Monocyte (primary cell): ENCODE measurements around a stretch of chr2.

DNA sequence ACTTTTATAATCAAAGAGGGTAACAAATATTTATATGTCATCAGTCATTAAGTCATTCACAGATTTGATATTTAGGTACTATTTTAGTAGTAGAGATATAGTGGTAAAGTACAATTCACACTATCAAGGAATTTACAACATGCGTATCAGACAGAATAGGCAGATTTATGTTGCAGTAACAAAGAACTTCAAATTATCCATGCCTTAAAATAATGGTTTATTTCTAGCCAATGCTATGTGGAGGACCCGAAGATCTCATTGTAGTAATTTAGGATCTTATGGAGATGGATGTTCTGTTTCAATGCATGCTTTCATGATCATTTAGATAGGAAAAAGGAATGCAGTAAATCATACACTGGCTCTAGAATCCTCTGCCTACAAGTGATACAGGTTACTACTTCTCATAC lies 979.9 kb downstream of the LRP1B start:
- PRO-cap, 2 experiments, result no peak in any of the 2 experiments

GRCh38 chr2:143247044-143247453 lies 117.8 kb downstream of the ARHGAP15 start:
- PRO-cap, 2 experiments, result no peak in any of the 2 experiments

- PRO-cap, 2 experiments, result no peak in any of the 2 experiments
Observed at GRCh38 chr2:143793657-143793929, 538.7 kb downstream of the GTDC1 start.

- PRO-cap, 2 experiments, result no peak in any of the 2 experiments
Observed at GRCh38 chr2:143845085-143845479, 487.2 kb downstream of the GTDC1 start.

DNA sequence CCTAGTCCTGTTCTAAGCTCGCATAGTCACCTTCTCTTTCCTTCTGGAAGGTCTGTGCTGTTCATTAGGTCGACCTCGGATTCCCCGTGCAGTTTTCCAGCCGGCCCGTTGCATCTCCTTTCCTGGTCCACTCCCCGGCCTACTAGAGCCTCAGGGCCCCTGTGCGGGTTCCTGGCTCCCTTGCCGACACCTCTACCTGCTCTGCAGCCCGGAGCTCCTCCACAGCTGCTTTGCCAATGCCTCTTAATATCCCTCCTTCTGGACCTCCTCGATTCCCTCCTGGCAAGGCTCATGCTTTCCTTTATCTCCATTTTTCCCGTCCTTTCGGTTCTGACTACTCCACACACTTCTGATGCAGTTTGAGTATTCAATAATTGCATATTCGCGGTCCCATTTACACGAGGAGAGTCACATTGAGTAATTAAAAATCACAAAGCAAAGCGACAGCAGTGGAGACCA lies 565 bp upstream of the GTDC1 start:
- PRO-cap, 2 experiments, result no peak in any of the 2 experiments

- PRO-cap, 2 experiments, result no peak in any of the 2 experiments
Observed at GRCh38 chr2:144451987-144453000, 67.6 kb downstream of the ZEB2 start.

GRCh38 chr2:144468147-144469102 lies 51.5 kb downstream of the ZEB2 start:
- PRO-cap, 2 experiments, result peak in 2 of 2 experiments; most common minus-strand start chr2:144468305 (in 1)

GRCh38 chr2:144481988-144482223 lies 38.0 kb downstream of the ZEB2 start:
- PRO-cap, 2 experiments, result peak in 1 of 2 experiments; most common minus-strand start chr2:144482124 (in 1)

- PRO-cap, 2 experiments, result peak in 2 of 2 experiments; most common minus-strand start chr2:144490759 (in 1)
Observed at GRCh38 chr2:144490564-144491716, 29.0 kb downstream of the ZEB2 start.

DNA sequence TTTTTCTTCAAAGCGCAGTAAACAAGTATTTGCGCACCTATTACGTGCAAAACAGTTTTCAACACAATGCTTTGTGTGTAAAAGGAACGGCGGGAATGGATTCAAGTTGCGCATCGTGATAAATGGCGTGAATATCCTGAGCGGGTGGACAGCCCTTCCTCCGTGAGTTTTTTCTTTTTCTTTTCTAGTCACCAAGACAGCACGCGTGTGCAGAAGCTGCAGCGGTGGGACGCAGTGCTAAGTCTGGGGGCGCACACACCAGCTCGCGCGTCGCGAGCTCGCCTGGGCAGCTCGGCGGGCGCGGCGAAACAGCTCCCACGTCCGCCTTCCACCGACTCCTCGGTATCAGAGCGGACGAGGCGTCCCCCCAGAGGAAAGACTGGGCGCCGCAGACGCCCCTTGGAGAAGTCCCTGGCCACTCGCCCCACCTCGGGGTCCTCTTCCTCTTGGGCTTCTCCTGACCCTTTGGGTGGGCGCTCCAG lies 1.2 kb upstream of the ACVR2A start:
- PRO-cap, 2 experiments, result no peak in any of the 2 experiments

DNA sequence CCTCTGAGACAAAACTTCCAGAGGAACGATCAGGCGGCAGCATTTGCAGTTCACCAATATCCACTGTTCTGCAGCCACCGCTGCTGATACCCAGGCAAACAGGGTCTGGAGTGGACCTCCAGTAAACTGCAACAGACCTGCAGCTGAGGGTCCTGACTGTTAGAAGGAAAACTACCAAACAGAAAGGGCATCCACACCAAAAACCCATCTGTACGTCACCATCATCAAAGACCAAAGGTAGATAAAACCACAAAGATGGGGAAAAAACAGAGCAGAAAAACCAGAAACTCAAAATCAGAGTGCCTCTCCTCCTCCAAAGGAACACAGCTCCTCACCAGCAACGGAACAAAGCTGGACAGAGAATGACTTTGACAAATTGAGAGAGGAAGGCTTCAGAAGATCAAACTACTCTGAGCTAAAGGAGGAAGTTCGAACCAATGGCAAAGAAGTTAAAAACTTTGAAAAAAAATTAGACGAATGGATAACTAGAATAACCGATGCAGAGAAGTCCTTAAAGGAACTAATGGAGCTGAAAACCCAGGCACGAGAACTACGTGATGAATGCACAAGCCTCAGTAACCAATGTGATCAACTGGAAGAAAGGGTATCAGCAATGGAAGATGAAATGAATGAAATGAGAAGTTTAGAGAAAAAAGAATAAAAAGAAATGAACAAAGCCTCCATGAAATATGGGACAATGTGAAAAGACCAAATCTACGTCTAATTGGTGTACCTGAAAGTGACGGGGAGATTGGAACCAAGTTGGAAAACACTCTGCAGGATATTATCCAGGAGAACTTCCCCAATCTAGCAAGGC lies 263.6 kb upstream of the EPC2 start:
- PRO-cap, 2 experiments, result no peak in any of the 2 experiments

GRCh38 chr2:148644849-148645648 lies 498 bp downstream of the EPC2 start:
- PRO-cap, 2 experiments, result peak in 2 of 2 experiments; most common plus-strand start chr2:148645601 (in 2); most common minus-strand start chr2:148644995 (in 1)

GRCh38 chr2:148645981-148646351 lies 1.4 kb downstream of the EPC2 start:
- PRO-cap, 2 experiments, result peak in 2 of 2 experiments; most common plus-strand start chr2:148646175 (in 1); most common minus-strand start chr2:148646137 (in 1)

GRCh38 chr2:149002880-149003329 lies 35.6 kb upstream of the LYPD6B start:
- PRO-cap, 2 experiments, result no peak in any of the 2 experiments

- PRO-cap, 2 experiments, result no peak in any of the 2 experiments
Observed at GRCh38 chr2:150001789-150002085, 414.2 kb upstream of the MMADHC start.

- PRO-cap, 2 experiments, result no peak in any of the 2 experiments
Observed at GRCh38 chr2:150168784-150169567, 318.5 kb downstream of the RND3 start.

GRCh38 chr2:150404122-150404666 lies 83.3 kb downstream of the RND3 start:
- PRO-cap, 2 experiments, result no peak in any of the 2 experiments

DNA sequence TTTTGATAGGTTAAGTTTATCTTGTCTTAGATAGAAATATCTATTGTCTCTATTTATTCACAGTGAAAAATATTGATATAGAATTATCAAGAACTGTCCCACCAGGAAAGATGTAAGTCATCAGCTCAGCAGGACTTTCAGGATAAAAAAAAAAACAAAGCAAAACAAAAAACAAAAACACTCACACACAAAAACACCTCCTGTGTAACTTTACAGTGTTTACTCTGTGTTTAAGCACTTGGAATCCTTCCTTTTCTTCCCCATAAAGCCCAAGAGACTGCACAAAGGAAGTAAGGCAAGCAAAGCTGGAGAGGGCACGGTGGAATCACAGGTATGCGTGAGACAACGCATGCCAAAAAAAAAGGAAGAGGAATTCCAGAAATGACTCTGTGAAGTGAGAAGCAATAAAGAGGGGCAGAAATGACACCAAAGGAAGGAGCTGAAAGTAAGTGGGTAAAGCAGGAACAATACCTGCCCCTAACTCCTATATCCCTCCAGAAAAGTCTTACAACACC lies 9.4 kb downstream of the RND3 start:
- PRO-cap, 2 experiments, result no peak in any of the 2 experiments

DNA sequence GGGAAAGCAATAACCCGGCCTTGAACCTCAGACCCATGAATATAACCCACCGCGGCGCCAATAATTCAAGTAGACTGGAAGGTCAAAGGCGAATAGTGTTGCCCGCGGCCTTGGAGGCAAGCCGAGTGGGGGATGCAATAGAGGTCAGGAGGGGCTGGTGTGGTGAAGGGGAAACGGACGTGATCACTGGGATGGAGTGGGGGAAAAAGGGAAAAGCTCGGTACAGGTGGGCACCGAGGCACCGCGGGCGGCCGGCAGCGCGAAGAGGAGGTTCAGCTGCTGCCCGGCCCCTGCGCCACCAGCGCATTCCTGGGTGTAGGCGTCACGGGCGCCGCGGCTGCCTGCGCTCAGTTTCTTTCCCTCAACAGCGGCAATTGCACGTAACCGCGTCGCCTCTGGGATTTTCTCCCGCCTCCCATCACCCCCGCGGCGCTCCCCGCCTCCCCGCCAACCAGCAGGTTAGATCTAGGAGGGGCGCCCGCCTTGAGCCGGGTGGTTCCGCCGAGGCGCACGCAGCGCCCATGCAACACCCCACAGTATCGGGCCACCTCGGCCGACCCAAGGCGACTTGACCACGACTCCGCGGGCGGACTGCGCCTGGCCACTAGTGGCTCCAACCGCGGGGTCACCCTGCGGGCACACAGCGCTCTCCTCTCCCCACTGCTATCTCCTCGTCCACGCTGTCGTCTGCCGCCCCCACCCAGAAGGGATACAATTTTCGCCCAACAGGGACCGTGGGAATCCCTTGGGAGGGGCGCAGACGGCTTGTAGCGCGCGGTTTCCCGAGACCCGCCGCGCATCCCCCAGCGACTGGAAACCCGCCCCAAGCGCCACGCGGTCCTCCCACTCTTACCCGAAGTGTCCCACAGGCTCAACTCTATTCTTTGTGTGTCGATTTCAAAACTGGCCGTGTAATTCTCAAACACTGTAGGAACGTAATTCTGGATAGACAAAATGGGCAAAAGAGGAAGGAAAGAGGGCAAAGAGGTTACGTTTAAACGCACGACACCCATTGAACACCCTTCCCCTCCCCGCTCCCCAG lies 1.3 kb downstream of the RND3 start:
- PRO-cap, 2 experiments, result no peak in any of the 2 experiments

DNA sequence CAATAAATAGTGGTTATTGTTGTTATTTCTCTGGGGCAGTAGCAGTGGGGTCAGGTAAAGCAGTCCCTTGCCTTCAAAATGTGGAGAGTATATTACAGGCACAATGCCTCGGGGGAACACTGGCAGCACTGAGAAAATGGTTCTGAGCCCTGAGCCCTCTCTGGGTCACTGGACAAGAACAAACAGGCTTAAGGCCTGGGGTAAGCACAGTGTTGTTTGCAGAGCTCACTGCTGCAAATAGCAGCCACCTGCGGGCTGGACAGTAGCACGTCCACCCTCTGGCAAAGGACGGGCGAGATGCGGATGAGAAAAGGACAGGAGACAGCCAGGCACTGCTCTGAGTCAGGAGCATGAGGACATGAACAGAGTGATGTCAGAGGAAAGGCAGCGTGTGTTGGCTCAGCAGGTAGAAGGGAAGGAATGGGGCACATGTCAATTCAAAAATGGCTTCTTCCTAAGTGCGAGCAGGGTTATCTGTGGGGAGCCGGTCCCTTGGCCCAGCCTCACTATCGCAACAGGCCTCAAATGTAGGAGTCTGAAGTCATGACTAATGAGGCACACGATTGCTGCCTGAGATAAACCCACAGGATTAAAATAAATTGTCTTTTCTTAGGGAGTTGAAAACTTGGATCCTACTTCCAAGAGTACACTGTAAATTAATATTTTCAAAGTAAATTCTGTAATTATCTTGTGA lies 25.9 kb upstream of the NEB start:
- PRO-cap, 2 experiments, result no peak in any of the 2 experiments